ENCODE measurements around a stretch of chr5.

DNA sequence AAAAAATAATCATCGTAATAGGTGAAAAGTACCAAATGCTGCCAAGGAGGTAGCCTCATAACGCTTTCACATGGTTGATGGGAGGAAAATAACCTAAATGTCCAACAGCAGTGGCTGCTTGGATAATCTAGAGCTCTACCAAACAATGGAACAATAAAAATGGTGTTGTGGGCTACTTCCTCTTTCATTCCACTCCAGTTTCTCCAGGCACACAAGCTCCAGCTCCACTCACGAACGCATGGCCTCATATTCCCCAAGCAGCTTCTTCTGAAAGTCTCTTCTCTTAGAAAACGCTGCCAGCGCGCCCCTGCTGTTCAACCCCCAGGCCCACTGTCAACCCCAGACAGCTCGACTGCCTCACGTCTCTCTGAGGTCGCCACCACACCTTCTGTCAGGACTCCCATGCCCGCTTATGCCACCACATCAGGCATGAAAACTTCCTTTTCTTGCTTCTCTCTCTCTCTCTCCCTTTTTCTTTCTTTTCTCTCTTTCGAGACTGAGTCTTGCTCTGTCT is 16.1 kb downstream of the OR2V2 start:
- PRO-cap, result no peak

- PRO-cap, result bidirectional peak, plus-strand start at chr5:181191921, minus-strand start at chr5:181191765
These were observed 13.2 kb downstream of the TRIM7 start for GRCh38 chr5:181191684-181192287.

DNA sequence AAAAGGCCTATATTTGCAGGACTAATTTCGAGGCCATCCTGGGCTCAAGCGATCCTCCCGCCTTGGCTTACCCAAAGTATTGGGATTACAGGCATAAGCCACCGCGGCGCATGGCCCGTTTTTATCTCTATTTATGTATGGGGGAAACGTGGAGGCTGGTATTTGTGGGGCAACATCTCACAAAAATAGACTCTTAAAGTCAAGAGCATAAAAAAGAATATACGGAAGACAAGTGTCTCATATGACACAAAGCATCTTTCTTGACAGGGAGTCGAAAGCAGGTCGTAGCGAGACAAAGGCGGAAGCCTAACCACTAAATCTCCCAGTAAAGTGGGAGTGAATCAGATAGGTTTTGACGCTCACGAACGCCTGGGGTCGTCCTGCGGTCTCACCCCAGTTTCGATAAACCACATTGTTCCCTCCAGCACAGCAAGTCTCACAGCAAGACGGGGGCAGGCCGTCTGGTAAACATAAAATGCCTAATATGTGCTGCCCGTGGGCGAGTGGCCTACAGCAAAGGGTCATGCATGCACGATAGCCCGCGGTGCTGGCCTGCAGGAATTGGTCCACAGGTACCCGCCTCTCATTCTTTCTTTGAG is 1.8 kb upstream of the TRIM41 start:
- PRO-cap, result no peak

GRCh38 chr5:181235533-181236485 is 7.9 kb downstream of the RACK1 start:
- PRO-cap, result no peak

DNA sequence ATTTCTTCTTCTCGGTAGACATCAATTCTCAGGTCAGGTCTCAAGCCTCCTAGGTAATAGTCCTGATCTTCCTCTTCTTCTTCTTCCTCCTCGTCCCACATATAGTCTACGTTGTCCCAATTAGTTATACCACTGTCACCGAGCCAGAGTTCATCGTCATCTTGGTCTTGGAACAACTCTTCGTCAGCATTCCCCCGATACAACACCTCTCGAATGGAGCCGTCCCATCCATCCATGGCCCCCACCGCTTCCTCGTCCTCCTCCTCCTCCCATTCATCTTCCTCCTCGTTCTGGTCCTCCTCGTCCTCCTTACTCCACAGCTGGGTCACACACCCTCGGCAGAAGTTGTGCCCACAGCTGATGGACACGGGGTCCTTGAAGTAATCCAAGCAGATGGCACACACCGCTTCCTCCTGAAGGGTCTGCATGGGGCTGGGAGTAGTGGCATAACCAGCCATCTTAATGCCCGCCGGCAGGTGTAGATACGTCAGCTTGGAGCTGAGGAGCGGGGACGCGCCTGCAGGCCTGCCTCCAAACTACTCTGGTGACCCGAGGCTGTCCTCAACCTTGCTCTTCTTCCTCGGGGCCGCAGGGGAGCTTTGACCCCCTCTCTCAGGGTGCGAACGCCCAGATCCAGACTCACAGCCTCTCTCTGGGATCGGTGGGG is 454 bp downstream of the TRIM52 start:
- PRO-cap, result no peak

- PRO-cap, result bidirectional peak, plus-strand start at chr5:181281368, minus-strand start at chr5:181281228; bidirectional peak, plus-strand start at chr5:181281963, minus-strand start at chr5:181281607
These were observed 20.3 kb upstream of the TRIM52 start for GRCh38 chr5:181280880-181282097.

All from neural crest cell (in vitro differentiated cells).